Bronchial lymph node (tissue), 1 donor: Measurements from ENCODE around the gene NOS1.

DNA sequence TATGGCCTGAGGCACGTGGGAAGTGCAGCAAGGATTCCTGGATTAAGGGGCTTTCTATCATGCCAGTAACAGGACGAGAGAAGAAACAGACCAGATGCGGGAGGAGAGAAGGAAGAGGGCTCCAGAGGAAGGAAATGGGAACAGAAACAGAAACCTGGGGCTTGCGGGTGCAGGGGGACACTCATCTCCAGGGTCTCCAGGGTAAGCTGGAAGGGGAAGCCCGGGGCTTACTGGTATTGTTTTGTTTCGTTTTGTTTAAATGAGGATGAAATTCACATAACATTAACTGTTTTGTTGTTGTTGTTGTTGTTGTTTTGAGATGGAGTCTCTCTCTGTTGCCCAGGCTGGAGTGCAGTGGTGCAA is 133.5 kb upstream of the MED13L start:
- PRO-cap: no peak

GRCh38 chr12:116591911-116593176 is 33.2 kb downstream of the MAP1LC3B2 start:
- PRO-cap: unidirectional peak, minus-strand start at chr12:116592259

- PRO-cap: no peak
Observed at GRCh38 chr12:116693164-116693758, 44.6 kb downstream of the SPRING1 start.

DNA sequence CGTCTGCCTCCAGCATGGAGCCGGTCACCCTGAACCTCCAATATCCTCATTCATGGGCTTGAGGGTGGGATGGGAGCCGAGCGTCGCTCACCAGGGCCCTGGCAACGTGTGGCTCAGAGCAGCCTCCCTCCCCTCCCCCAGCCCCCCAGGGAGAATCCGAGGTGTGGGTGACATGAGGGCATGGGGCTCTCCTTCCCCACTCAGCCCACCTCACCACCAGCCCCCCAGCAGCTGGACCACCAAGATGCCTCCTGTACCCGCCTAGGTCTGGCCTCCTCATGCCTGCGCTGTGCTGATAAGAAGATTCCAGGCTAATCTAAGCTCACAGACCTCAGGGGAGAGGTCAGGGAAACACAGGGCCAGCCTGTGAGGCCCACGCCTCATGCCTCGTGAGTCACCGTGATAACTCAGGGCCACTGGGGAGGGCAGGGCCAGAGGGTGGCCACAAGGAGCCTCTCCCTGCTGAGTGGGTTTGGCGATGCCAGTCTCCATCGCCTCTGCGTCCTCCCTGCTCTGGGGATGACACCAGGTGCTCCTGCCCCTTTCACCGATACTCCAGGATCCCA is 57.0 kb downstream of the TESC start:
- PRO-cap: no peak

- PRO-cap: no peak
Observed at GRCh38 chr12:117044816-117045811, 54.1 kb downstream of the TESC start.

GRCh38 chr12:117093489-117093942 is 5.7 kb downstream of the TESC start:
- PRO-cap: unidirectional peak, minus-strand start at chr12:117093741

DNA sequence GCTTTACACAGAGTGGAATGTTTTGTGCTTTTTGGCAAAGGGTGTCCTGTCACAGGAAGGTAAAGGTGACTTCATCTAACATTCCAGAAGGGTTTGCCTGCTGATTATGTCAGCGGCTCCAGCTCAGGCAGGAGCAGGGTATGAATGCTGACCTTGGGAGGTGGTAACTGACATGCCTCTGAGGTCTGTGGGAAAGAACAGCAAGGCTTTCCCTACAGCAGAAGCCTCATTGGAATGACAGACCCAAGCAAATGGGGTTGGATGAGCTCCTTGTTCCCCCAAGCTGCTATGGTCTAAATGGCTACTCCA is 31.0 kb upstream of the TESC start:
- PRO-cap: no peak

DNA sequence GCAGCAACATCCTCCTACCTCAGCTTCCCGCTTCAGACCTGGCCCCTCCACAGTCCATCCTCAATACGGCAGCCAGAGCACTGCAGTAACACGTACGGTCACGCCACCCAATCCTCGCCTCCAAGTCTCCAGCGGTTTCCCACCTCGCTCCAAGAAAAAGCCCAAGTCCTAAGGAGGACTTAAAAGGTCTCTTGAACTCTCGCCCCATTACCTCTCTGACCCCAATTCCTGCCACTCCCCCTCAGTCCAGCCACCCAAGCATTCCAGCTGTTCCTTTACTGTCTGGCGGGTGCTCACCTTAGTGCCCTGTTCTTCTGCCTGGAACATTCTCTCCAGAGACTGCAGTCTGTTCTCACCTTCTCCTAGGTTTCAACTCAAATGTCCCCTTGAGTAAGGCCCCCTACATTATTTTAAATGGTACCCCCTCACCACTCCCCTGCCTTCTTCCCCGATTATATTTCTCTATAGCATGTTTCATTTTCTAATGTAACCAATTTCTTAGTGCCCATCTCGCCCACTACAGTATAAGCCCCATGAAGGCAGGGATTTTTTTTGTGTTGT is 11.8 kb downstream of the FBXO21 start:
- PRO-cap: no peak

GRCh38 chr12:117360883-117361846 is at the start of gene NOS1:
Gene NOS1, minus strand, starts transcription at chr12:117361626.
- PRO-cap: no peak

DNA sequence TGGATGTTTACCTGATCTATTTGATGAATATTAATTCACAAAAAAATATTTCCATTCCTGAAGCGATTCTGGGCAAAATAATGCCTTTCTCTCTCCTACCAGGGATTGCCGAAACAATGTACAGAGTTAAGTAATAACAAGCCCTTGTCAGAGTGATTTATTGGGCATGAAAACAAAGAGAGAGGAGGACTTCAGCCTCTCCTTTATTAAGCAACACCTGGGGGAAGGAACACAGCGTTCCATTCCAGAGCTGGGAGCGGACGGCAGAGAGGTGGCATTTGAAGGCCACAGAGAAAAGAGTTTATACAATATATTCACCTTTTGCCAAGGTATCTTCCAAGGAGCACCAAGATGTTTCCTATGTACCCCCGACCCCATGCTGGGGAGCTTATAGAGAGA is 165.8 kb downstream of the KSR2 start:
- PRO-cap: no peak

GRCh38 chr12:118053034-118054010 is 7.7 kb downstream of the WSB2 start:
- PRO-cap: bidirectional peak, plus-strand start at chr12:118053558, minus-strand start at chr12:118053444

DNA sequence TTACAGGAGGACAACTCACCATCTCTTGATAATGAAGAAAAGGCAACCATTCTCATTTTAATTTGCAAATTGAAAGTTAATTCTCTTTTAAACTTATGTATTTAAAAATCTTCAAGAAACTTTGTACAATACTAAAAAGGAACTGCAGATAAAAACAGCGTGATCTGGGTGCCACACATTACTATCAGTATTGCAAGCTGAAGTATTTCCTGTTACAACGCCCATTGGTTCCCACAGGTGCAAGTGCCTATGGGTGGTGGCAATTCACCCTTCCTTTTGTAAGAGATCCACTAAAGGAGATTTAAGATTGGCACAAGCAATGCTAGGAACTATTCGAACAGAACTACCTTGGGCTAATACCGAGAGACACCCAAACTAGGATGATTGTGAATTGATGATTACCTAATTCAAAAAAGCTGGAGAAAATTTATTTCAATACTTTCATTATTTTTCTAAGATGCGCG is 13.2 kb downstream of the TAOK3 start:
- PRO-cap: no peak

DNA sequence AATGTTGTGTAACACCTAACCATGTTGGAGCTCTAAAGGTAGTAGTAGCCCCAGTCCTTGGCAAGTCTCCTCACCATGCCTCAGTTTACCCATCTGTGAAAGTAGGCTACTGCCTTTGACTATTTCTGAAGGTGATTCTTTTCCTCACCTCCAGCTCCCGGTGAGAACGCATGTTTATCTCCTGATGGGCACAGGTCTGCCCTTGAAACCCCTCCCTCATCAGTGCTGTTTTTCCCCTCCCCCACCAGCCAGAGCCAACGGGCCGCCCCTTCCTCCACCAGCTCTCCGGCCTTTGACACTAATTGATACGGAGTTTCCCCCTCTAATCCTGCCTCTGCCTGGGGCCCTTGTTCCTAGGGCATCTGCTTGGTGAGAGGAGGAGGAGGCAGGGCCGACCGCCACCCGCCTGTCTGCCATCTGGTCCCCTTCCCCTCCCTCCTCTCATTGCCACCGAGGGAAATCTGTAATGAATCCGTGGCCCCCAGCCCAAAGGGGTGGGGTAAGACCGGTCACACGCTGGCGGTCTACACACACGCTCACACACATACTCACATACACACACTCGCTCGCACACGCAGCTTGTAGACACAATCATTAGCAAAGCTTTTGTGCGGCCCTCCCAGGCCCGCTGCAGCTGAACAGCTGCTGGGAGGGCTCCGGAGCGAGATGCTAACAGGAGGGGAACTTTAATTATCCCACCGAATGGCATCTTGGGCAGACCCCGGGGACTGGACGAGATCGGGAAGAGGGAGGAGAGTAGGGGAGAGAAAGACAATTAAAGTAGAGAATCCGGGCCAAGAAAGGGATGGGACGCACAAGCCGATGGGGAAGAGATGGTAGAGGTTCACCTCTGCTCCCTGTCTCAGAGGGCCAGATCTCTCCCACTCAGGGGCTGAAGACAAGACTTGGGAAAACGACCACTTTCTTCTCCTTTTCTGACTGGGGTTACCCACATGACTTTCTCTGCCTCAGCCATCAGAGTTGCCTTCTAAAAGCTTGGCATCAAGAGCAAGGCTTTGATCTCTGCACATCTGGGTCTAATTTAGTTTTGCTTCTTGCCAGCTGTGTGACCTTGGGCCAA is 27.5 kb downstream of the SRRM4 start:
- PRO-cap: no peak

DNA sequence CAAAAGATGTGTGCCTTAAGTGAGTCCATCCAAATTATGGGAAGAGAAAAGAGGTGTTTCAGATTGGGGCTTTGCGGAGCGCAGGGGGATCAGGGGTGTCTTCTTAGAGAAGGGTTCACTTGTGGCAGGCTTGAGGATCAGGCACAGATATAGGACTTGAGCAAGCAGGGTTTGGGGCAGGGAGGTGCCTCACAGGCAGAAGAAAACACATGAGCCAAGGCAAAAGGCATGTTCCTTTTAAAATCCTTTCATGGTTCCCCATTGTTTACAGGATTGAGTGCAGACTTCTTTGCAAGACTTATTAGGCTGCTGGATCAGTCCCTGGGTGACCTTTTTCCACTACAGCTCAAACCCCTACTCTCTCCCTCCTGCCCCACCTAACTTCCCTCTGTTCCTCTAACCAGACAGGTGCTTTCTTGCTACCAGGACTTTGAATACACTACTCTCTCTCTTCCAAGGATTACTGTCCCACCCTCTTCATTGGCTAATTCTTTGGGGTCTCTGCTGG is 19.7 kb downstream of the HSPB8 start:
- PRO-cap: no peak

- PRO-cap: no peak
Observed at GRCh38 chr12:119334850-119335348, 370 bp downstream of the CCDC60 start.

DNA sequence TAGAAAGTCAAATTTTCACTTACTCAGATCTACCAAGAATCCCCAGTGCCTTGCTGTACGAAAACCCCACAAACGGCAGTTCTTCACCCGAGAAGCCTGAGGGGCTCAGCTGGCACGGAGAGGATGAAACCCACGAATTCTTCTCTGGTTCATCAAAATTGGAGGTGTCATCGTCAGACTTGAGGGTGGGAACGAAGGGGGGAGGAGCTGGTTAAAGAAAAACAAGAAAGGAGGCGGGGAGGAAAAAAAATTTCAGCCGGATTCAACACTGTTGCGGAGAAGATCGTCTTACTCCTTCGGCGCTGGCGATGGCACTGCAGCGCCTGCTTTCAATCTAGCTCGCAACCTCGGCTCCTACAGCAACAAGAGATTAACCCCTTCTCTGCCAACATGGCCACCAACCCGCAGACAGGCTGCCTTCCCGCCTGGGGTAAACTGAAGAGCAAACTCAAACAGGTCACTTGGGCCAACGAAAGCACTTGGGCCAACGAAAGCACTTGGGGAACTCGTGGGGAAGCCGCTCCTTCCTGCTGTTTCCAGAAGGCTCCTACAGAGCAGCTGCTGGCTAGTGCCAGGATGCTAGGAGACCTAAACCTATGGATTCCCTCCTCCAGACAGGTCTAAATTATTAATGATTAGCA is 73.8 kb downstream of the CIT start:
- PRO-cap: no peak

- PRO-cap: no peak
Observed at GRCh38 chr12:120124267-120124776, 7.8 kb upstream of the RAB35 start.

DNA sequence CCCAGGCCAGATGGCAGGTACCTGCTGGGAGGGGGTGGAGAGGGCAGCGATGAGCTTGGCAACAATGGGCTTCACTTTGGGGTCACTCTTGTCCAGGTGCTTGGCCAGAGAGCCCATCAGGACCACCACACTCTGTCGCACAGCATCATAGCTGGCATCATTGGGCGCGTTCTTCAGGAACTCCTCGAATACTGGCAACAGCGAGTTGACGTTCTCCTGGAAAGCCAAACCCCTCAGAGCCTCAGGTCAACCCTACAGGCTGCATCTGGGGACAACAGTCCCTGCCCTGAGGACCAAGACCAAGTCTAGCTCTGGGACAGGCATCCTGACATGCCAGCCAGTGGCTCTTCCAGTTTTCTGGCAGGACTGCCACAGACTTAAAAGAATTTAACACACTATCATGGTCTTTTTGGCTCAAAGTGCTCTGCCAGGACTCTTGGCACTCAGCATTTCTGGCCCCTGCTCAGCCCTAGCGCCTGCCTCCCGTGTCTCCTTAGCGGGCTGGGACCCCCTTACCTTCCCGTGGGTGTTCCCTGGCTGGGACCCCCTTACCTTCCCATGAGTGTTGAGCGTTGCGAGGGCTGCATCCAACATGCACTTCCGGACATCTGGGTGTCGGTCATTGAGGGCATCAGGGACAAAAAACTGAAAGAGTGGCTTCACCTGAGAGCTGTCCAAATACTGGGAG is 36.8 kb upstream of the RAB35 start:
- PRO-cap: no peak

DNA sequence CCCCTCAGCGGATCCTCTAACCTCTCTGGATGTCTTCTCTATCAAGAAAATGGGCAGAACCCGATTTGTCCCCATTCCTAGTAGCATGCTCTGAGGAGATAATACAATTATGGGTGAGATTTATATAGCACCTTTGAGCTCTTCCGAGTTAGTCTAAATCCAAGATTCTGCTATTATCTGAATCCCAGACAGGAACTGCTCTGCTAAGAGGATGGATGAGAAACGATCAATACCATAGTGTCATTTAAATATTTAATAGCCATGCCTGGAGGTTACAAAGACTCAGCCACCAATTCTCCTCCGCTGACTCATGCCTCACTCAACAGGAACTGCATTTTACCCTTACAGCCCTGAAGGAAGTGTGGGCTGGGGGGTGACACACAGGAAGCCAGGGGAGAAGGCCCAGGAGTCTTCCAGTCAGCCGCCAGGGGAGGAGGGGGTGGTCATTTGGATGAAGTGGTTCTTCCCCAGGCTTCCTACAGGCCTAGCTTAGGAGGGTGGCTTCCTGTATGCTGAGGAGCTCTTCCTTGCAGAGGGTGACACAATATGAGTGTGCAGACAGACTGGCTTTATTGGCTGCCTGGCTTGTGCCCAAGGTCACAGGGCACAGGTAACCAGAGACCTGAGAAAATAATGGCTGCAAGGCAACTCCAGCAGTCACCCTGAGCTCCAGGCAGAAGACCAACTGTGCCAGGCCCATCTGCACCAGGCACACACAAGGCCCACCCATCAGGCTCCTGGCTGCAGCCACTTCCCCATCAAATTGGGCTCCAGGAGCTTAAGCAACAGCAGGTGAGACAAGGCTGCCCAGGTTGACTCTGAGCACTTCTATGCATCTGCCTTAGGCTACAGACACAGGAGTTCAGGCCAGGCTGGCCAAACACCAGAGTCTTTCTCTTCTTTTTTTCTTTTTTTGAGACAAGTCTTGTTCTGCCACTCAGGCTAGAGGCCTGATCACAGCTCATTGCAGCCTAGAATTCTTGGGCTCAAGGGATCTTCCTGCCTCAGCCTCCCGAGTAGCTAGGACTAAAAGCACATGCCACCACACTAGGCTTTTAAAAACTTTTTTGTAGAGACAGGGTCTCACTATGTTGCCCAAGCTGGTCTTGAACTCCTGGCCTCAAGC is 30.6 kb upstream of the RPLP0 start:
- PRO-cap: no peak

DNA sequence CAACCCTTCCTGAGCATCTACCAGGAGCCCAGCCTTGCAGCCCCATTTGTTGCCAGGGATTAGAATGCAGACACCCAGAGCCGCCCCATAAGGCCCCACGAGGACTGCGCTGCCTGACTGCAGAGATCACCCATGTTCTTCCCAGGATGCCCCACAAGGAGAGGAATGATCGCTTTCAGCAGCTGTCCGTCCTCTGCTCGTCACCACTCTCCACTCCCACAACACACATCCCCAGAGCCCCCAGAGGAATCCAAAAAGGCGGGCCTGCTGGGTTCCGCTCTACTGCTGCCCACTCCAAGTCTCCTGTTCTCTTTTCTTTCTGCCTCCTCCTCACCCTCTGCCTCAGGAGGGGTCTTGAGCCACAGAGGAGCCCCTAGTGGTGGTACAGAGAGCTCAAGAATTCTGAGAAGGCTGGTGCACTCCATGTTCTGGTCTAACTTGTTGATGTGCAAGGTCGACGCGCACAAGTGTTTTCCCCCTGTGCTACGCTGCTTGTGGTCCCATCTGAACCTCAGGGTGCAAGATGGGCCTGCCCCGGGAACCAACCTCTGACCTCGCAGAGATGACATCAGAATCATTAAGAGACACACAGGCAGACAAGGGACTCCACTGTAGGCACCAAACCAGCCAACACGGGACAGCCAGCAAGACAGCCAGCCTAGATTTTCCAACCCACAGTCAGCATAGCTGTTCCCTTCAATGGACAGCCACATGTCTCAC is 30.0 kb downstream of the PXN start:
- PRO-cap: no peak